Fibroblast of the aortic adventitia (primary cell): Measurements from ENCODE around the genes SLC22A3 and LPA.

- CAGE, long polyA plus RNA: no peak
Measured at GRCh38 chr6:159978460-159979164, 9.7 kb downstream of the IGF2R start.

GRCh38 chr6:160037581-160038416 lies 68.9 kb downstream of the IGF2R start:
- CAGE, long polyA plus RNA: no peak

DNA sequence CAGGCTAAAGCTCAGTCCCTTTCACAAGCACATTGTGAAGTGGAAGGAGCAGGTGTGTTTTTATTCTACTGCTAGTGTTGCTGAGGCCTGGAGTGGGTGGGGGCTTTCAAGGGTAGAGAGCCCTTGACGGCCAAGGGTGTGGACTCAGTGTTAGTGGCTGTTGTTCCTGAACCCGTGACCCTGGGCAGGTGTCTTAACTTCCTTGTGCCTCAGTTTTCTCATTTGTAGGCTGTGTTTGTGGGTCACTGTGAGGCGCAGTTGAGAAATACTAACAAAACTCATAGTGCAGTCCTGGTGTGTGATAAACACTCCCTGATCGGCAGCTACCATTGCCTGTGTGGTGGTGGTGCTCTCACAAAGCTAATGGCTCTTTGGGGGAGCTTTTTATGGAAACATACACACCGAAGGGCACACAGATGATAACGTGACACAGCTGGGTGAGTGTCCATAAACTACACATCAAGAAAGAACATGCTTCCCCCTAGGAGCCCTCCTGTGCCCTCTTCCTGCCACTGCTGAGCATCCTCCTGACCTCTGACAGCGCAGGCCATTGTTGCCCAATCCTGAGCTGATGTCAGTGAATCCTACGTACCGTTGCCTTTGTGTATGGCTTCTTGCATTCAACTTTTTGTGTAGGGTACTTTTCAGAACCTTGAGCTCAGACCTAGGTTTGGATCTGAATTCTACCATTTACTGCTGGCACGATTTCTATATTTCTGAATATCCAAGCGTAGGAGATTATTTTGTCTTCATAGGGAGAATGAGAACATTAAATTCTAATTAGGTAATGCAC lies 65.9 kb upstream of the SLC22A1 start:
- CAGE, long polyA plus RNA: no peak

- CAGE, long polyA plus RNA: no peak
Measured at GRCh38 chr6:160084872-160085662, 36.5 kb upstream of the SLC22A1 start.

- CAGE, long polyA plus RNA: no peak
Measured at GRCh38 chr6:160110045-160110874, 11.4 kb upstream of the SLC22A1 start.

- CAGE, long polyA plus RNA: no peak
Measured at GRCh38 chr6:160163185-160163845, 41.7 kb downstream of the SLC22A1 start.

- CAGE, long polyA plus RNA: no peak
Measured at GRCh38 chr6:160301269-160301603, 42.6 kb upstream of the SLC22A2 start.

GRCh38 chr6:160347631-160348485 lies at the start of gene SLC22A3:
TSS of gene SLC22A3 (plus strand) at chr6:160348378.
- CAGE, long polyA plus RNA: no peak

DNA sequence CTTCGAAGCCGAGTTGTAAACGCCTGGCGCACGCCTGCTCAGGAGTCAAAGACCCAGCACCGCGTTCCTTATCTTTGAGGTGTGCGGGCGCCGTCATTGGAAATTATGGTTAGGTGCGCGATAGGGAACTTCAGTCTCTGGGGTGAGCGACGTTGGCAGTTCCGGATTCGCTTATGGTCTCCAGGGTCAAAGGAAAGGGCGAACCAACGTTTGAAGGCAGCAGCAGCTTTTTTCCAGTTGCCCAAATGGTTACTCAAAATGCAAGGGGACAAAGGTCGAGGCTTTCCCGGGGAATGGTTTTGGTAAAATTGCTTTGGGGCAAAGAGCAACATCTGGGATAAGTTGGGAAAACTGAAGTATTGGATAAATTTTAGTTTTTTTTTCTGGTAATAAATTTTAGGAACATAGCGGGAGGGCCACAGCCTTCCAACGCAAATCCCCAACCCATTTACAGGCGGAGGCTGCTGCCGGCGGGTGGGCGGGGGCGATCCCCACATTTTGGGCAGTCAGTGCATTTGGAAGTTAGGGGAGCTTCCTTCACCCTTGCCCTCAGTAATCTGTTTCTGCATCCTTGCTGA lies 1.0 kb downstream of the SLC22A3 start:
- CAGE, long polyA plus RNA: no peak

GRCh38 chr6:160354821-160355365 lies 6.7 kb downstream of the SLC22A3 start:
- CAGE, long polyA plus RNA: no peak

DNA sequence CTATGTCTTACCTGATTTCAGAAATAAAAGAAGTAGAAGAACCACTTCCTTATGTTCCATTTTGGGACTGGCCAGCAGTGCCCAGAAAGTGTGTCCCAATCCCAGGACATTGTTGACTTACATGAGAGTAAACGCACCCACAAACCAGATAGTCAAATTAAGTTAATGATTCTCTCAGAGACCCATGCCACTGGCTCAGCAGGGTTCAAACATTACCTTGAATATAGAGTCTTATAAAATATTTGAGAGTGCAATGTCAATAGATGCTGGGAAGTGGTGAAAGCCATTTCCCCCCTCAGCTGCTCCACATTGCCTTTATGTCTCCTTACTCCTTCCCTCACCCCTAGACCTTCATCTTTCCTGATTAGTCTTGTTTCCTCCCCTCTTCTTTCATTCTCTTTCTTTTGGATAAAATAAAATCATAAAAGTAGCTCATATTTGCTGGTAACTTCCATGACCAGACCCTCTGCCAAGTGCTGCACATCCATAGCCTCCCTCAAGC lies at the start of gene LPA:
TSS of gene LPA (minus strand) at position 121 of the 502 bp plus-strand sequence.
- CAGE, long polyA plus RNA: no peak

DNA sequence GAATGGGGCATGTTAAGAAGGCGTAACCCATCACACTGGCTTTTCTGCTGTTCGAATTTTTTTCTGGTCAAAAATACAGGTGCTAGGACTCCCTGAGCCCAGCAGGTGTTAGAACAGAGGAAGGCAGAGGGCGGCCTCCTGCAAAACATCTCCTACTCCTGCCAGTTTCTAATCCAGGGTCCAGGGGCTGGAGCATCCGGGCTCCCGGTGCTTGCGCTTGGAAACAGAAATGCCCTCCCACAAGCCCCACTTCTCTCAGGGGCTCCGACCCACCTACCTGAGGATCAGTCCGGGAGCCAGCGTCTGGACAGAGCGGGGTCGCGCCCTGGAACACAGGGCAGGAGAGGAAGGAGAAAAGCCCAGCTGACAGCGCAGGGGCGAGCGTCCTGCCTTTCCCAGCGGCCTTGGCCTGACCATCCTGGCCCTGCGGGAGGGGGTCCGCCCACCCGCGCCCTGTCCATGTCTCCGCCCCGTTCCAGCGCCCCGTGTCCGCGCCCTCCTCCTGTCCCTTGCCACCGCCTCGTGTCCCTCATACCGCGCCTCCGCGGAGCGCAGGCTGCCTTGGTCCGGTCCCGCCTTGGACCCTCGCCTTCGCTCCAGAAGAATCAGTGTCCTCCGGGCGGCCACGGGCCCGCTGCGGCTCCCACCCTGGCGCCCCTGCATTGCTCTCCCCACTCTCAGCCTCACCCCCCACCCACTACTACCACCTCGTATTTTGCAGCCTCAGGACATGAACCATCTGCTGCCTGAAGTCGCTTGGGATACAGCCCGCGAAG lies 14.9 kb upstream of the LPA start:
- CAGE, long polyA plus RNA: no peak

GRCh38 chr6:160952924-160953402 lies 38.6 kb upstream of the MAP3K4 start:
- CAGE, long polyA plus RNA: no peak

- CAGE, long polyA plus RNA: no peak
Measured at GRCh38 chr6:160991248-160991534, 378 bp upstream of the MAP3K4 start.

GRCh38 chr6:161048469-161048992 lies 57.0 kb downstream of the MAP3K4 start:
- CAGE, long polyA plus RNA: no peak

DNA sequence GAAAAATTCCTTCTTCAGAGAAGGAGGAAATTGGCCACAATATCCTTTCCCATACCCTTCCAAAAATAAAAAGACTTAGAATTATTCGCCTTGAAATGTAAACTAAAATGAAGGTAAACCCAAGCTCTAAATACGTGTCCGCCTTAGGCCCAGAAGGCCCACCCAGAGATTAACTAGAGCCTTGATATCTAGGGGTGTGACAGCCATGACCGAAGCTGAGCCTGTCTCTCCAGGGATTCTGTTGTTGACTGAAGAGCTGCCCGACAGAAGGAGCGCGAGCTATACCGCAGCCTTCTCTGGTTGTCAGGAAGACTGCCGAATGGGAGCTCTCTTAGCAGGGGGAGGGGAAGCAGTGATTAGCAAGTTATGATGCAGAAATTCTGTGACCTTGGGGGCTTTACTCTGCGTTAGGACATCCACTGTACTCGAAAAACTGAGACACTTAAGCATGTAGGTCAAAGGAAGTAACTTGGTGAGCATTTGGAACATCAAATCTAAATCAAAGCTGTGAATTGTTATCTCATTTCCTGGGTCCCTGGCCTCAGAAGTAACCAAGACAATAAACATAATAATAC lies 84.5 kb downstream of the MAP3K4 start:
- CAGE, long polyA plus RNA: no peak

- CAGE, long polyA plus RNA: no peak
Measured at GRCh38 chr6:161177209-161177865, 96.5 kb downstream of the AGPAT4 start.

DNA sequence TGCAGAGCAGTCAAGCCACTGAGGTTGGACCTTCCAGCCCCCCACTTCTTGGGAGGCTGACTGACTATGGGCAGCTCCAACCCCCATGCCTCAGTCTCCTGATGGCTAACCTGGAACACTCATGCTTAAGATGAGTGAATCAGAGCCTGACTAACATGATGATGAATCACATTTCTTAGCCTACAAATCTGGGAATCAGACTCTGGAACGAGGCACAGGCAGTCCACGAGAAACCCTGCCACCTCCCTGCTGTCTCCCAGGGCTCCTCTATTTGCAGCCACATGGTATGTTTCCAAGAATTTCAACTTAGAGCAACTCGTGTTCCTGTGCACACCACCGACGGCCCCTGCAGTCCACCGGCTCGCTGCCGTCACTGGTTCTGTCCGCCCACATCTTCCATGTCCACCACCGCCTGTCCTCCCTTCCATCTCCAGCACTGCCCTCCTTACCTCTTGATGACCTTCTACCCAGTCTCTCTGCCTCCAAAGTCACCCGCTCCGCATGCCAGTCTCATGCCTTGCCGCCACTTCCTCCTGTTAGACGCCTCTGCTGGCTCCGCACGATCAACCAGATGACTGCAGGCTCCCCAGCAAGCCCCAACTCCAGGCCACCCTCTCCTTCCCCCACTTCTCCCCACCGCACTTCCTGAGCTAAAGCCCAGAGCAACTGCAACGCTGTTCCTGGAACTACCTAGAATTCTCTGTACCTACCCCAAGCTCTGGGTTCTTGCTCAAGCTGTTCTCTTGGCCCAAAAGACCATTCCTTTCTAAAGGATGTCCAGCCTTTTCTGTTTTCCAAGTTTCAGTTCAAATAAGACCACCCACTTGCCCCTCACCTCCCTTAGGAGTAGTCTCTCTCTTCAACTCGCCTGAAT lies 87.5 kb downstream of the AGPAT4 start:
- CAGE, long polyA plus RNA: no peak

DNA sequence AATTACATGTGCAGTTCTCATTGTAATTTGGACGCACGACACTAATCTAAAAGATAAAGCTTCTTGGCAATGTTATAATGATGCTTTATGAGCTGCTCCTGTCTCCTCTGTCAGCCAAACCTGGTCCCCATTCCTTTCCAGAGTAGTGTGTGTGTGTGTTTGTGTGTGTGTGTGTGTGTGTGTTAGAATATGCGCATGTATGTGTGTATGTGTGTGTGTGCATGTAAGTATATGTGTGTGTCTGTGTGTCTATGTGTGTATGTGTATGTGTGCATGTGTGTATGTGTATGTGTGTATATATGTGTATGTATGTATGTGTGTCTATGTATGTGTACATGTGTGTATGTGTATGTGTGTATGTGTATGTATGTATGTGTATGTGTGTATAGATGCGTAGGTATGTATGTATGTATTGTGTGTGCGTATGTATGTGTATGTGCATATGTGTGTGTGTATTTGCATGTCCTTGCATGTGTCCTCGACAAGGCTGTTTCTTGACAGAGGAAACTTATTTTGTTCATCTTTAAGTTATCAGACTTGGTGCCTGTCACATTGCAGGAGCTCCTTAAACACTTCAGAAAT lies 79.5 kb downstream of the AGPAT4 start:
- CAGE, long polyA plus RNA: no peak

DNA sequence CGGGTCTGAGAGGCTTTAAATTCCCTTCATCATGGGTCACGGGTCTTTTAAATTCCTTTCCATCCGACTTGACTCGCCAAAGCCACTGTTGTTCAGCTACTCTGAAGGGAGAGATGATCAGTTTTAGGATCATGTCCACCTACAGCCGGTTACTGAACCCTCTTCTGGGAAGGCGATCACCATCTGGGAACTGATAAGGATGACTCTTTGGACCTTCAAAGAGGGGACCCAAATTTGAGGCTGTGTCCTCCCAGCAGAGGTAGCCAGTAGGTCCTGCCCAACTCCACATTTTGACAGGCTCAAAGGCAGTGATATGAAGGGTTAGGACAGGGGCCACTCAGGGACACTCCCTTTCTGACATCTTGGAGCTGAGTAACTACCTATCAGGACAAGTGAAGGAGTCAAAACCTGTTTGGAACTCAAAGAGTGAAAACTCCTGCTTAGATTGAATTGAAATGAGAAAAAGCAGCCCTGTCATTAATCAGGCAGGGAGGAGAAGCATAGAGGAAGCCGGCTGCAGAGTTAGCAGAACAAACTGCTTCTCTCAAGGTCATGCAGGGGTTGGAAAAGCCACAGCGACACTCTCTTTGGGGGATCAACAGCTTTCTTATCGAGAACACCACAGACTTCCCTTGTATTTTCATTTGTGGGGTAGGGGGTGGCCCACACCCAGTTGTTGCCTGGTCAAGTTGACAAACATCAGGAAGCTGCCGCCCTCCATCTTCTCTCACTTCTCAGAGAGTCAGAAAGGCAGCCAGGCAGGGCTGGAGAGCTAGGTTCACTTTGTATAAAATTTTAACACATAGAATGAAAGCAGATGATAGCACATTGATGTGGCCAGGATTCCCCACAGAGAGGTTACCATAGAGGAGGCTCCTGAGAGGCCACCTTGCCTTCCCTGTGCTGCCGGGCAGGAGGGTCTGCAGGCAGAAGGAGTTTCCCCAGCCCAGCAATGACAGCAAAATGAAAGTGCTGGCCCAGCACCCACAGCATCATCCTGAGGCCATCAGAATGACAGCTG lies 47.7 kb downstream of the AGPAT4 start:
- CAGE, long polyA plus RNA: no peak